OVCAR3 (cell line): ENCODE measurements around the gene FAM181B.

GRCh38 chr11:77278499-77279211, 22.8 kb downstream of the GDPD4 start:
- RRBS = no CpG with 5 or more reads among the region's 4 CpGs

GRCh38 chr11:77676801-77677170, 39.2 kb upstream of the CLNS1A start:
- RRBS = no CpG with 5 or more reads among the region's 9 CpGs

GRCh38 chr11:77819786-77820456, 601 bp downstream of the RSF1 start:
- RRBS = 5% methylated on average over 32 of the region's 43 CpGs

- RRBS = 6% methylated on average over 6 of the region's 24 CpGs
Observed at GRCh38 chr11:78046126-78046697, 17.4 kb upstream of the THRSP start.

GRCh38 chr11:78131781-78132893, 7.3 kb downstream of the ALG8 start:
- RRBS = no CpG with 5 or more reads among the region's 7 CpGs

DNA sequence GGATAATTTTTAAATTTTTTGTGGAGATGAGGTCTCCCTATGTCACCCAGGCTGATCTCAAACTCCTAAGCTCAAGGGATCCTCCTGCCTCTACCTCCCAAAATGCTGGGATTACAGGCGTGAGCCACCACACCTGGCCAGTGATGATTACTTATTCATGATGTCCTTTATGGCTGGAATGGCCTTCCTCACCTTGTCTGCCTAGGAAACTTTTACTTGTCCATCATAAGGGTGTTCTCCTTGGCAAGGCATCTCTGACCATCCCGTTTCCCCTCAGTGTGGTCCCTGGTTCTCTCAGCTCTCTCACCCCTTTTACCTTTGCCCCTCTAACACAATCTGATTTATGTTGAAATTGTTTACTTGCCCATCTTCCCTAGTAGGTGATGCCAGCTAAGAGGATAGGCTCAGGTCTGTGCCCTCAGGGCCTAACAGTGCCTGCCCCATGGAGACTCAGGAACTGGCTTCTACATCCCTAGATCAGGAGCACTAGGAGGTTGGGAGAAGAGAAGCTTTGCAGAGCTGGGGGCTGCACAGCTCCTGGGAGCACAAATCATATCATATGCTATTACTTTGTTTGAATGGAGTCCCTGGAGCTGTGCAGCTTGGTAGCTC, 21.1 kb upstream of the ALG8 start:
- RRBS = no CpG with 5 or more reads among the region's 2 CpGs

GRCh38 chr11:78187808-78188455, 494 bp downstream of the KCTD21 start:
- RRBS = no CpG with 5 or more reads among the region's 31 CpGs

DNA sequence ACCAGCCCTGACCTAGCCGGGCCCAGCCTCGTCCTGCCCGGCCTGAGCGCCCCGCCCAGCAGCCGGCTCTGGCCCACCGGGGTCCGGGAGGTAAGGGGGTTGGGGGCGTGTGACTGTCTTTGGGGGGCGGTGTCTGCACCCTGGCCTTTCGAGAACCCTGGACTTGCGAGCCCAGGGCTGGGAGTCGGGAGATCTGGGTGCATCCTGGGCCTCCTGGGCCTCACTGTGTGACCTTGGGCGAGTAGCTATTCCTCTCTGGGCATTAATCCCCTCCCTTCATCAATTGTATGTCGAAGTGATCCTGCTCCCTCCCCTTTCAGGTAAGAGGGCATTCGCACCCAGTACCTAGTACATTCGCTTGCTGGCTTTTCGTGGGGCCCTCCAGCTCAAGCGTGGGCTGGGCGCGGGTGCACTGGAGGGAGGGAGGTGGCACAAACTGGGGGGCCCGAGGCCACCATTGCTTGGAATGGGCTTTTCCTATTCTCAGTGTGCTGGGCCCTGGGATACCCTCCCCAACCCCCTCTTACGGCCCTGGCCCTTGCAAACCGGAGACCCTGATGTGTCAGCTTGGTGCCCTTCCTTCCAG, 442 bp downstream of the USP35 start:
- RRBS = no CpG with 5 or more reads among the region's 24 CpGs

DNA sequence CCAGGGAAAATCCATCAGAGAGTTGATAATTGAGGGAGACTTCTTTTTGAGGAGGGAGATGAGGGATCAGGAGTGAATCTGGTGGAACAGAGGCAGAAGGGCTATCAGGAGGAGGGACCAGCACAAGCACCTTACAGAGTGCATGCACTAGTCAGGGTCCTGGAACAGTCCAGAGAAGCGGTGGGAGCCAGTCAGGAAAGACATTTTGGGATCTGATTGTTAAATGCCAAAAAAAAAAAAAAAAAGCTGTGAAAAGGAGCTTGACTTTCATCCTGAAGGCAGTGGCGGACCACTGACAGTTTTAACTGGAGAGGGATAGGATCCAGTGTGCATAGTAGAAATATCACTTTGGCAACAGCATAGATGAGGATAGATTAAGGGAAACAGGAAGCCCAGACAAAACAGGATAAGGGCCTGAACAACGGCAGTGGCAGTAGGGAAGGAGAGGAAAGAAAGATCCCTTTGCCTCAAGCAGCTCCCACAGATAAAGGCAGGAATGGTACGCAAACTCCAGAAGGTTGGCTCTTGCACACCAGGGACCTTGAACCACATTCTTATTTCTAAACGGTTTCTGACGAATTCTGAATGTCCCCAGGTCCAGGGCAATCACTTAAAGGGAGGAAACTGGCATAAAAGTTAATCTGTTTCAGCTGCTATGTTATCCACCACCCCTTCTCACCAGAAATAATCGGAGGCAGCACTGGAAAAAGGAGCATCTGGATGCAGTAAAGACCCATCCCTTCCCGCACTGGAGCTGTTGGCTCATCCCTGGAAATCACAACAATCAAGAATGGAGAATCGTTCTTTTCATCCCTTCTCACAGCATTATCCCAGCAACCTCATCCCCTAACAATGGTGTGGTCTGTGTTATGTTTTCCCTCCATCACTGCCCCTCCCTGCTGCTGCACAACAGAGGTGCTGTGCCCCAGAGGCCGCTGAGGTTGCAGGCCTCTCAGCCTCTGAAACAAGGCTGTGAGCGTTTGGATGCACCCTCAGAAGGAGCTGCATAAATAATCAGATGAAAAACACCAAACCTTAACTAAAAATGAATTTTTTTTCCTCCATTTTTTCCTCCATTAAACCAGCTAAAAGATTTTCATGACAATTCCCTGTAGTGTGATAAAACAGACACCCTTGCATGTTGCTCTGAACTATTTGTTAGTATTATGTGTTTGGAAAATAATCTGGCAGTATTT, 99.1 kb downstream of the GAB2 start:
- RRBS = no CpG with 5 or more reads among the region's 11 CpGs

- RRBS = no CpG with 5 or more reads among the region's 6 CpGs
Observed at GRCh38 chr11:78354128-78355118, 63.2 kb downstream of the GAB2 start.

- RRBS = 3% methylated on average over 8 of the region's 62 CpGs
Observed at GRCh38 chr11:78416809-78417525, 653 bp downstream of the GAB2 start.

- RRBS = no CpG with 5 or more reads among the region's 18 CpGs
Observed at GRCh38 chr11:78683017-78683490, 108.4 kb upstream of the NARS2 start.

GRCh38 chr11:78724950-78725404, 150.3 kb upstream of the NARS2 start:
- RRBS = no CpG with 5 or more reads among the region's 5 CpGs

DNA sequence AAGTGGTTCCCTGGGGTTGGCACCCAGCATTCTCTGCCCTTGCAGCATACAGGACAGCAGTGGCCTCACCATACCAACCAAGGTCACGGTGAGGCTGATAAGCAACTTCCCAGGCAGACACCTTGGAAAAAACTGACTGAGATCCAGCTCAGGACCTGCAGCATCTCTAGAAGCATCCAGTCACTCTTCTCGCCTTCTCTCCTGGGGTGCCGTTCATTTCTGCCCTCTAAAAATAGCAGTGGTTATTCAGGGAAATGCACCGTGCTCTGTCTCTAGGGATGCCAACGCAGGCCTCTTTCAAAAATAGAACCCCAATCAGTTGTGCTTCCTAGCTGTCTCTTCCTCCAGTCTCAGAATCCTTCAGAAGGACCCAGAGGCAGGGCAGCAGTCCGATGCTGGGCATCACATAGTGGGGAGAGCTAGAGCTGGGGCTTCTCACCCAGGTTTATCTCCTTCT, 240.9 kb downstream of the TENM4 start:
- RRBS = no CpG with 5 or more reads among the region's 6 CpGs

GRCh38 chr11:82419911-82420110, 313.9 kb downstream of the FAM181B start:
- RRBS = no CpG with 5 or more reads among the region's 1 CpG

DNA sequence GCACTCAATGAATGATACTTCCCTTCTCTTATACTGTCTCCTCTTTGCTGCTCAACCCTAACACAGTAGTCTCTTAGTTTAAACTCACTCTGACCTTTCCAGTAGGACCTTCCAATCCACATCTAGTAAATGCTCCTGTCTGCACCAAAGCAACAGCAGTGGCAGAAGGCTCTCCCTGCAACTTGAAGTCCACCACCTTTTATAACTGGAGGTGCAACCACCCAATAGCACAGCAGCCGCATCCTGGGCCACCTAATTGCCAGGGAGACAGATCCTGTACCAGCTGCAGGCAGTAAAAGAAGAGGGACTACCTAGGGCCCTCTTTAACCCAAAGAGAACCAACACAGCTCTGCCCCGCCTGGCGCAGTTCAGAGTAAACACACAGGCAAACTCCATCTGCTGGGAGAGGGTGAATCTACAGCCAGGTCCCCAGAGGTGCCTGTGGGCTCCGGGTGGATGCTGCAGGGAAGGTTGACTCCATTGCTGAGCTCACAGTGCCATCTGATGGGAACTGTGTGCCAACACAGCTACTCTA, 38.2 kb downstream of the FAM181B start:
- RRBS = no CpG with 5 or more reads among the region's 4 CpGs

DNA sequence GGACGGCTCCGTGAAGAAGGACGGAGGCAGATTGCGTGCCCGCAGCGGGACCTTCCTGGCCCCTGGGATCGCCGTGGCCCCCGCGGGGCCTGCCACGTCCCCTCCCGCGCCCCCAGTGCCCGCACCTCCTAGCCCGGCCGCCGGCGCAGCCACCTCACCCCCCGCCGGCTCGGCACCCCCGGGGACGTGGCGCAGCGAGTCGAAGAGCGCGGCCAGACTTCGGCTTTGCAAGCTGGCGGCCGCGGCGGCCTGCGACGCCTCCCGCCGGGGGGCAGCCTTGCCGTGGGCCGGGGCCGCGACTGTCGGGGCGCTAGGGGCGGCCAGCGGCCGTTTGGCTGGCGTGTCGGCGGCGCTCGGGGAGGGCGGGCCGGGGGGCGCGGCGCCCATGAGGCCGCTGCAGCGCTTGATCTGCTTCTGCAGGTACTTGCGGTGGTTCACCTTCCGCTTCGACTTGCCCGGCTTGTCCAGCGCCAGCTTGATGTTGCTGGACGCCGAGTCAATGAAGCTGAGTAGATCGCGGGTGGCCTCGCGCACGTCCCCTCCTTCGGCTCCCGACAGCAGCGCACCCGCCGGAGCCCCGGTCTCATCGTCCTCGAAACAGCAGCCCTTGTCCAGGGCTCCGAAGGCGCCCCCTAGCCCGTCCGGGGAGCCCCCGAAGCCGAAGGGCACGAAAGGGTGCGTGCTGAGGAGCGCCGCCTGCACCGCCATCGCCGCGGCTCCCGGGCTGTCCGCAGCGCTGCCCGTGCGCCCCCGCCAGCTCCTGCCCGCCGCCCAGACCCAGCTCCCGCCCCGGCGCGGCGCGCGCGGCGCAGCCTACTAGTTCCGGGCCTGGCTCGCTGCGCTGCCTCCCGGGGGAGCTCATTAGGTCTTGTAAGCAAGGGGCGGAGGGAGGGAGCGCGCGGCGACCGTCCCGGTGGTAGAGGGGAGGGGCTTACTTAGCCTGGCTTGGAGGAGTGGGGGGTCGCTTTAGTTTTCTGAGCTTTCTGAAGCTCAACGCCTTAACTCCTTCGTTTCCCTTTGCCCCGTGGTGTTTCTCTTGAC, at the start of gene FAM181B:
Gene FAM181B (minus strand): TSS at position 843 of the 1,041 bp plus-strand sequence.
- RRBS = 4% methylated on average over 76 of the region's 124 CpGs

DNA sequence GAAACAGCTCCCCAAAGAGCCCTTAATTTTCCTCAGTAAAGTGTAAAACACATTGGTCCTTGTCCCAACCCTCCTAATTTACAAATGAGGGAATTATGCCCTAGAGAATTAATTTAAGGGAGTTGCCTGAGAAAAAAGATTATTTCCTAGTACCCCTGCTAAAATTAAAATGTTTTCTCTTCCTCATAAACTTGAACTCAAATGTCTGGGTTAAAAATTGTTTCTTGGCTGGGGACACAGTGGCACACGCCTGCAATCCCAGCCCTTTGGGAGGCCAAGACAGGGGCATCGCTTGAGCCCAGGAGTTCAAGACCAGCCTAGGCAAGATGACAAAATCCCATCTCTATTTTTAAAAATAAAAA, 1.6 kb downstream of the PRCP start:
- RRBS = no CpG with 5 or more reads among the region's 2 CpGs

- RRBS = no CpG with 5 or more reads among the region's 4 CpGs
Observed at GRCh38 chr11:82994433-82995056, 77.2 kb downstream of the RAB30 start.

DNA sequence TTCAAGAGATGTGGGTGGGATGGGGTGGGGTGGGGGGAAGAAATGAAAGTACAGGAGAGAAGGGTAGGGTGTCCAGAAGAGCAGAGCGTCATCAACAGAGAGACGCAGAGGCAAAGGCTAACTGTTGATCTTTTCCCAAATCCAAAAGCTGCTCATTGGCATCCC, 1.7 kb downstream of the RAB30 start:
- RRBS = no CpG with 5 or more reads among the region's 2 CpGs